Colonic mucosa (tissue), 1 donor: ENCODE results near the gene CLRN2.

- PRO-cap: no peak
Measured at GRCh38 chr4:16896213-16896724, 2.2 kb downstream of the LDB2 start.

- PRO-cap: no peak
Measured at GRCh38 chr4:17206664-17207122, 305.2 kb downstream of the QDPR start.

- PRO-cap: no peak
Measured at GRCh38 chr4:17514936-17515280, at the start of gene CLRN2. Gene CLRN2, plus strand, starts transcription at chr4:17515165.

DNA sequence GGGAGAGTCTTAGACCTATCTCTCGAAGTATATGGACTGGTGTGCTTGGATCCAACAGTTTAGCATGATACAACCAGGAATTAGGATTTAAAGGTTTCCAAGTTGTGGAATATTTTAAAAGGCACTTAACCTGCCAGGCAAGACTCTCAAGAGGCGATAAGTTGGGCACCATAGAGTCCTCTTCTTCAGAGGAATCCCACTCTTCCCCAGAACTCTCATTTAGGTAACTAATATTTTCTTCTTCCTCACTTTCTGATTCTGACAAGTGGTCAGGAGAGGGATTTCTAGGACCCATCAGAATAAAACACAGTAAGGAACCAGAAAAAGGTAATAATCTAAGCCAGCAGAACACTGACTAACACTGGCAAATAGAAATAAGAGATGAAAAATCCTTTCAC is 6.7 kb downstream of the DCAF16 start:
- PRO-cap: no peak

DNA sequence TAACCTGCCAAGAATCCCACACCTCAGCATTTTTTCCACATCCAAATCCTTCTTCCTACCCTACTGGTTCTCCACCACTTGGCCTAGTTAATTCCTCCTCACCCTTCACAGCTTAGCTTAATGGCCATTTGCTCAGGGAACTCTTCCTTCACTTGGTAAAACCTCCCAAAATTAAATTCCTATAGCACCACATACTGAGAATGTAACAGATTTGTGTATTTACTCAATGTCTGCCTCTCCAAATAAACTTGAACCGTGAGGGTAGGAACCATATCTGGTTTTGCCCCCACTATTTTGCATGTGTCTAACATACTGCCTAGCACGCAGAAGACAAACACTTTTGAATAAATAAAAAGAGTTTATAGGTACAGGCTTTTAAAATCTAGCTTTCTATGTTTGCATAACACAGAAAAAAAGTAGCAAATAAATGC is 55.4 kb downstream of the NCAPG start:
- PRO-cap: no peak

DNA sequence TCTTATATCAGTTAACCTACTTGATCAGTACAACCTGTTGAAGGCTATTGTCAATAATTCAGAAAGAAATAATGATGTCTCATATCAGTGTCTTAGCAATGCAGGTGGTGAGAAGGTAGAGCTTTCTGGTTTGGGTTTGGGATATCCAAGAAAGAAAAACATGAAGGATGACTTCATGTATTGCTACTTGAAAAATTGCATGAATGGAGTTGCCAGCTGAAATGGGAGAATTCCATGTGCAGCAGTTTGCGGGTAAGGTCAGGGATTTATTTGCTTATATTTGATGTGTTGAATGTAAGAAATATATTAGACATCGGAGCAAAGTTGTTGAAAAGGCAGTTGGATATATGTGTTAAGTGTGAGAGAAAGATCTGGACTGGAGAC is 552.5 kb upstream of the LCORL start:
- PRO-cap: no peak

DNA sequence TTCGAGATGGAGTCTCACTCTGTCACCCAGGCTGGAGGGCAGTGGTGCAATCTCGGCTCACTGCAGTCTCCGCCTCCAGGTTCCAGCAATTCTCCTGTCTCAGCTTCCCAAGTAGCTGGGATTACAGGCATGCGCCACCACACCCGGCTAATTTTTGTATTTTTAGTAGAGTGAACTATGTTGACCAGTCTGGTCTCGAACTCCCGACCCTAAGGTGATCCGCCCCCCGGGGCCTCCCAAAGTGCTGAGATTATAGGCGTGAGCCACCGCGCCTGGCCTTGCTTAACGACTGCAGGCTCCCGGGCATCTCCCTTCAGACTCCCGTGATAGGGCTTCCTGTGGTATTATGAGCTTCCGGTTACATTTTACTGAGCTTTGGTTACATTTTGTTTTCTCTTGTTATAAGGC is 795.9 kb upstream of the SLIT2 start:
- PRO-cap: no peak

DNA sequence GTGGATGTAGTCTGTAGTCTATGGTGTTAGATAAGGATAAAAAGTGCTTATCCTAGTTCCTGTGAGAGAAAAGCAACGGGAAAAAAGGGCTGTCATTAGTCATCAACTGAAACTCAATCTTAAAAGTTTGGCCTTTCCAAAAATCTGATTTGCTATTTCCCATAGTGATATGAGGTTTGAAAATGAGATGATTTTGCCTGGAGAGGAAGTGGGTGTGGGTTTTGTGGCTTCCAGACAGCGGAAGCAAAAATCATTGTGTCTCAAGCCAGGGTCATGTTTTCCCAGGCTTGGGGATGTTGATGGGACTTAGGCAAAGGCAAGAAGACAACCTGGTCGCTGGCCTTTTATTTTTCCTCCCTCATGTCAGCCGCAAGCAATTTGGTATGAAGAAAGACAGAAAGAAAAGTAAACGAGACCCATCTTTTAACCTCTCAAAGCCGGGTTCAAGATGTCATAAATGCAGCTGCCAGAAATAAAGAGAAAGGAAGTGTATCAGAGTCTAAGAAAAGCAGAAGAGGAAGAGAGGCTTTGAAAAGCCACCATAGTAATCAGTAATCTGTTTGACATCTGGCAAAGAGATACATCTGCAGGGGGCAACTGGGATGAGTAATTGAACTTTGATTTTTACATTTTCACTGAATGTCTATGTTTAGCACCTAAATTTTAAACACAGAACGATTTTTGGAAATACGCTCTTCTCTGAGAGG is 521.7 kb upstream of the SLIT2 start:
- PRO-cap: no peak

GRCh38 chr4:20251283-20251660 is 433 bp upstream of the SLIT2 start:
- PRO-cap: no peak

DNA sequence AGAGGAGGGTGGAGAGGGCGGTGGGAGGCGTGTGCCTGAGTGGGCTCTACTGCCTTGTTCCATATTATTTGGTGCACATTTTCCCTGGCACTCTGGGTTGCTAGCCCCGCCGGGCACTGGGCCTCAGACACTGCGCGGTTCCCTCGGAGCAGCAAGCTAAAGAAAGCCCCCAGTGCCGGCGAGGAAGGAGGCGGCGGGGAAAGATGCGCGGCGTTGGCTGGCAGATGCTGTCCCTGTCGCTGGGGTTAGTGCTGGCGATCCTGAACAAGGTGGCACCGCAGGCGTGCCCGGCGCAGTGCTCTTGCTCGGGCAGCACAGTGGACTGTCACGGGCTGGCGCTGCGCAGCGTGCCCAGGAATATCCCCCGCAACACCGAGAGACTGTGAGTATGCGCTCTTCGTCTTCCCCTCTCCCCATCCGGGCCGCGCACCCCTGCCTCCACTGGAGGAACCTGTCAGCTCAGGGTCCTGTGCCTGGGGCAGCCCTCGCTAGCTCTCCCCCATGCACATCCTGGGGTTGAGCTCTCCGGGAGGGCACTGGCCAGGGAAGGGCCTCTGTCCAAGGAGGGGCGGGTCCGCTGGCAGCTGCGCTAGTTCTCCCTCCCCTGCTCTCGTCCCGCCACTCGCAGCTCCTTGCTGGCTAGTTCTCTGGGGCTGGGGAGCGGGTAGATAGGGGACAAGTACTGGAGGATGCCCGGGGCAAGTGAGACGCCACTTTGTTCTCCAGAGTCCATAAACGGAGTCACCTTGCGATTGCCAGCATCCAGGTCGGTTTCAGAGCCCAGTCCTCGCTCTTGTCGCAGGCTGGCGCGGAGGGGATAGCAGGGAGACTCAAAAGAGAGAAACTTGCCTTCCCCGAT is 2.1 kb downstream of the SLIT2 start:
- PRO-cap: no peak

DNA sequence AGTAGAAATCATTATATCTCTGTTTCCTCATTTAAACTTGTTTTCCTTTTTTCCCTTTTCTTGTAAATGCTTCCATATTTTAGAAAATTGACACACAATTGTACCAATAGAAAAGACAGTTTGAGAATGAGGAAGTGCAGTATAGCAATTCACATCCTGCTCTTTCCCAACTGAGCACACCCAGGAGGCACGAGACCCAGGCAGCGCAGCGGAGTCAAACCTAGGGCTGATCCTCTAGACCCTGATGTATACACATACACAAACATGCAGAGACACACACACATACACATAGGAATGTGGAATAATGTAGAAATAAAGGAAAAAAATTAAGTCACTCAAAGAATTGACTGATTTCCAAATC is 74.8 kb upstream of the PACRGL start:
- PRO-cap: unidirectional peak, plus-strand start at position 177 of the sequence

DNA sequence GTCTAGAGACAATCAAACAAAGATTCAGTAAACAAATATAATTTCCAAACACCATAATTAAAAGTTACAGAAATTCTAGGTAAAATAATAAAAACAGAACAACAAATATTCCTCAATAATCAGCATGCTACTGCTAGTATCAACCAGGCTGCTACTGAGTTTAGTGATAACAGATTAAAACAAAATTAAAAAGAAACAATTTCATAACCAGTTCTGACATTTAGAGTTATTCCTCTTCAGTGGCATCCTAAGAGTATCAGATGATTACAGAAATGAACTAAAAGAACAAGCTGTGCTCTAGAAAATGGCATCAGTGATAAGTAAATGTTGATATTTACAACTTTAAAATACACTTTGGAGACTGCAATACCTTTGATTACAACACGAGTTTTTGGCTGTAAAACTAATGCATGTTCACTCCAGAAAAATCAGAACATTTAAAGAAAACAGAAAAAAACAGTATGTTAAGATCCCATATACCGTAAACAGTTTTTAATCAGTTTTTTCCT is 73.0 kb downstream of the ADGRA3 start:
- PRO-cap: no peak

DNA sequence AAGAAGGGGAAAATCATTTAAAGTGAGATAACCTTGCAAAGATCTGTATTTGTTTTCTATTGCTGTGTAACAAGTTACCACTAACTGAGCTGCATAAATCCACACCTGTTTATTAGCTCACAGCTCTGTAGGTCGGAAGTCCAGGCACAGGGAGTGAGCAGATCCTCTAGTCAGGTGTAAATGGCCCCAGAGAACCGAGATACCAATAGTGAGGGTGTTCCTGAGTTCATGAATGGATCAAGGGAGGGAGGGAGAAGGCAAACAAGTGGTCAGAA is 25.2 kb downstream of the ADGRA3 start:
- PRO-cap: unidirectional peak, minus-strand start at position 182 of the sequence

GRCh38 chr4:22500144-22500810 is 15.6 kb downstream of the ADGRA3 start:
- PRO-cap: no peak

DNA sequence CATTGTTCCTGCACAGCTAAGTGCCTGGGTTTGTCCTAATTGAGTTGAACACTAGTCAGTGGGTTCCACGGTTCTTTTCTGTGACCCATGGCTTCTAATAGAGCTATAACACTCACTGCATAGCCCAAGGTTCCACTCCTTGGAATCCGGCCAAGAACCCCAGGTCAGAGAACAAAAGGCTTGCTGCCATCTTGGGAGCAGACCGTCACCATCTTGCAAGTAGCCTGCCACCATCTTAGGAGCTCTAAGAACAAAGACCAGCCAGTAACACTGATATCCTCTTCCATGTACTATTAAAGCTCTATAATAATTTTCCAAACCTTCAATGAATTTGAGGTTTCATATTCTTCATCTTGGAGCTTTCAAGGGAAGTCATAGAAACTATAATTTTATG is 642.6 kb upstream of the ADGRA3 start:
- PRO-cap: no peak

DNA sequence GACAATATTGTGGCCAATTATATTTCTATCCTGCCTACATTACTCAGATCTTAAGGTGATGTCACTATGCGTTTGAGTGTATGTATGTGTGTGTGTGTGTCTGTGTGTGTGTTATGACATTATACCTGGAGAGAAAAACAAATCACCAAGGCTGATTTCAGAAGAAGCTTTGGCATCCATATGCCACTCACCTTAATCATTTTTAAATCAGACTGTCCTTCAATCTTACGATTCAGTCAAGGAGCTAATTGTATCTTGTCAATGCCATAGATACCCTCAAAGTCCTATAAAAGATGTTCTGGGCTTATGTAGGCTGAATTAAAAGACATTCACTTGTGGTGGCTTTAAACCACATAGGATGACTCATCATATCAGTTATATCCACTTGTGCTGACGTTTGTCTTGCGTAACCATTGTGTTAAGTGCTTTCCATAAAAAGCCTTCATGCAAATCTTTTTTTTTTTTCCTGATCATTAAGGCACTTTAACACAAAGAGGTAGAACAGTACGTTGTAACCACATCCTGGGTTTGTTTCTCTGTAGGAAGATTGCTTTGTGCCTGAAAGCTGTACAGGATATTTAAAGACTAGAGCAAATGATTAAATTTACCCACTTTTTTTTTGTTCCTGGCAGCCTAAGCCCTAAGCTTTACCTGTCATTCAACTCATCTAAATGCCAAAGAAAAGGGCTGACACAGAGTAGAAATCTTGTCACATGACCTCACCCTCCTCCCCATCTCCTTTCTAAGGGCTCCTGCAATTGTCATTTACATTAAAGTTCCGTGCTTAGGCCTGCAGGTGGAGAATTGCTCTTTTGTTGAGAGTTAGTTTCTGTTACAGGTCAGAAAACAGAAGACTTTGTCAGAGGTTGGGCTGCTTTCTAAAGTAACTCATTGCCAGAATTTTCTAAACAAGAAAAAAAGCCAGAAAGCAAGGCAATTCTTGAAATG is 555.9 kb downstream of the PPARGC1A start:
- PRO-cap: no peak

- PRO-cap: unidirectional peak, plus-strand start at chr4:23878434
Measured at GRCh38 chr4:23877572-23878977, 11.8 kb downstream of the PPARGC1A start.

- PRO-cap: no peak
Measured at GRCh38 chr4:23880395-23881481, 9.1 kb downstream of the PPARGC1A start.

DNA sequence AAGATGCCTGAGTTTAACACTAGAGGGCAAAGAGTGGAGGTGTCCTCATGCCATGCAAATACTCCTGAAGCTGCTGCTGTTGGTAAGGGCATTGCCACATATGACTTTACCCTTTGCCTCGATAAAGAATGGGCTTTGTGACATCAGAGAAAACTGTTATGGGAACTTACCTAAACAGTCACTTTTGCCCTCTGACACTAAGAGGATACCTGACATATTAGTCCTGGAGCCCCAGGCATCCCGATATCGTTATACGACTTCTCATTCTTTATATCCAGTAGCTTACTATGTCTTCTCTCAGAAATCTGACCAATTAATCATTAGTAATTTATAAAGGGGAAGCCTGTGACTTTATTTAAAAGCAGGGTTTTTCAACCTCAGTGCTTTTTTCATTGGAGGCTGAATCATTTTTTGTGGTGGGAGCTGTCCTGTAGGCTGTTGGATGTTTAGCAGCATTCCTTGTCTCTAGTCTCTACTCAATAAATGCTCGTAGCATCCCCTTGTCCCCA is 7.8 kb downstream of the PPARGC1A start:
- PRO-cap: no peak

DNA sequence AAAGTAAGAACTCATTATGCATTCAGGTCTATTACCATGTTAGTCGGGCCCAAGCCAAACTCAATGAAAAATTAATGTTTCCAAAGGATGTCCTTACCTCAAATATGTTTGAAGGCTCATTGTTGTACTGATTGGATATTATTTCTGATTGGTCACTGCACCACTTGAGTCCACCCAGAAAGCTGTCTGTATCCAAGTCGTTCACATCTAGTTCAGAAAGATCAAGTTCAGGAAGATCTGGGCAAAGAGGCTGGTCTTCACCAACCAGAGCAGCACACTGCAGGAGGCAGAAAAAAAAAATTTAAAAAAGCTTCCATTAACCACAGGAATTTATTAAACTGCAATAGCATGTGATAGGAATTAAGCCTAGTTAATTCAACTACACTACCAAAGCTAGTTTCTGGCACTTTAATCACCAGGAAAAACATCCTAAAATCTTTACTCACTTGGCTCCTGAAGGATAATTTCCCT is 5.2 kb downstream of the PPARGC1A start:
- PRO-cap: no peak